ENCODE data around the gene NRIP3.

GRCh38 chr11:8604226-8604865 is 10.3 kb upstream of the STK33 start:
- RRBS: no CpG with 5 or more reads among the region's 5 CpGs

DNA sequence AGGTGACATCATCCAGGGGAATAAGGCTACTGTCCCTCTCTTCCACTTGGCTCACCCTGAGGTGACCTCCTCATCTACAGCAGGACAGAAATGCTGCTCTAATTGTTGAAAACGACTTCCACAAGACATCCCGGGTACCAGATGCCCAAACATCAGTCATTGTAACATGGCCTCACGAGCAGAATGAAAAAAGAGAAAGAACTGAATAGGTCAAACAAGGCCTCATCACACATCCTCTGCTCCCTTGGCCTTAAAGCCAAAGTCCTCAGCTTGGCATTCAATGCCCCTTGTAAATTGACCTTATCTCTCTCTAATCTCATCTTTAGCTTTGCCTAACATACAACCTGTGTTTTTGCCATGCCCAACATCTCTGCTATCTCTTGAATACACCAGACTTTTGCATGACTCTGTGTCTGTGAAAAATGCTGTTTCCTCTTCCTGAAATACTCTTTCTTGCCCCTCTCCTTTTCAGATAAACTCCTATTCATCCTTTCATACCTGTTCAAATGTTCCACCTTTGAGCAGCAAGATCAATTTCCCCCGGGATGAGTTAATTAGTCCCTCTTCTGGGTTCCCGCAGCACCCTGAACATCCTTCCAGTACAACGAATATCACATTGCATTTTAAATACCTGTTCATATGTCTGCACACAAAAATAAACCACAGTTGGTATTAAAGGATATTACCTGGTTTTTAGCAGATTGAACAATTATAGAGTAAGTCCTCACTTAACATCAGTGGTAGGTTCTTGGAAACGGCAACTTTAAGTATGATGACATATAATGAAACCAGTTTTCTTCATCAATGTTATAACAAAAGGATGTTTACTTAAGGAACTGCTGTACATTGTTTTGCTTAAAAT is 28.3 kb downstream of the TRIM66 start:
- RRBS: no CpG with 5 or more reads among the region's 7 CpGs

DNA sequence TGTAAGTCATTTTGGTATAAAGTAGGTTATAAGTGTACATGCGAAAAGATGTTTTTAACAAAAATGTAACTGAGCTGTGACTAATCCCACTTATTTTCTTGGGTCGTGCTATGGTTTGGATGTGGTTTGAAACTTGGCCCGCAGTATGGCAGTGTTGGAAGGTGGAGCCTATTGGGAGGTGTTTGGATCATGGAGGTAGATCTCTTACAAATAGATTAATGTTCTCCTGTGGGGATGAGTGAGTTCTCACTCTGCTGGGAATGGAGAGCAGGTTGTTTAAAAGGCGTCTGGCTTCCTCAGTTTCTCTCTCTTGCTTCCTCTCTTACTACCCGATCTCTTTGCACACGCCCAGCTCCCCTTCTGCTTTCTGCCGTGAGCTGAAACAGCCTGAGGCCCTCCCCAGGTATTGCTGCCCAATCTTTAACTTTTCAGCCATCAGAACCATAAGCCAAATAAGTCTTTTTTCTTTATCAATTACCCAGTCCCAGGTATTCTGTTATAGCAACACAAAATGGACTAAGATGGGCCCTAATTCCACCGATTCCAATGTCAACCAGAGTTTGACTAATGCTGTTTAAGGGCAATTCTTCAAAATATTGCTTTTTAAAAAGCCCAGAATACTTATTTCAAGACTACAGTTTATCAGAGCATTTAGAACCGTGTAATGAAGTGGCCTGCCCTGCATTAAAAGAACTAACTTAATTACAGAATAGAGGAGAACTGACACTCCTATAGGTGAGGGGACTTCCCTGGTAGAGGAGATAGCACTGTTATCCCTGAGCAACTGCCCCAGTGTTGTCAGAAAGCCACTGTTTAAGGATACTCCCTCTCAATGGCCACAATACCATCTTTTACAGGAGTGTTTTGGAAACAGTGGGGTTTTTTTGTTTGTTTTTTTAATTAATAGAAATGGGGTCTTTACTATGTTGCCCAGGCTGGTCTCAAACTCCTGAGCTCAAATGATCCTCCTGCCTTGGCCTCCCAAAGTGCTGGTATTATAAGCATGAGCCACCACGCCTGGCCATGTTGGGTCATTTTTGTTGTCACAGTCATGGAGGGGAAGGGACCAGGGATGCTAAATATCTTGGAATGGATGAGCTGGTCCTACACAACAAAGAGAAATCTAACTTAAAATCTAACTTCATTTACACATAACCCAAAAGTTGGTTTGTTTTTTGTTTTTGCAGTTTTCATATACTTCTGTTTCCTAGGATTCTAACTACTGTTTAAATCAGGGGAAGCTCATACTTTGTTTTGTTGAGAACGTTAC is 7.6 kb downstream of the RPL27A start:
- RRBS: no CpG with 5 or more reads among the region's 11 CpGs

DNA sequence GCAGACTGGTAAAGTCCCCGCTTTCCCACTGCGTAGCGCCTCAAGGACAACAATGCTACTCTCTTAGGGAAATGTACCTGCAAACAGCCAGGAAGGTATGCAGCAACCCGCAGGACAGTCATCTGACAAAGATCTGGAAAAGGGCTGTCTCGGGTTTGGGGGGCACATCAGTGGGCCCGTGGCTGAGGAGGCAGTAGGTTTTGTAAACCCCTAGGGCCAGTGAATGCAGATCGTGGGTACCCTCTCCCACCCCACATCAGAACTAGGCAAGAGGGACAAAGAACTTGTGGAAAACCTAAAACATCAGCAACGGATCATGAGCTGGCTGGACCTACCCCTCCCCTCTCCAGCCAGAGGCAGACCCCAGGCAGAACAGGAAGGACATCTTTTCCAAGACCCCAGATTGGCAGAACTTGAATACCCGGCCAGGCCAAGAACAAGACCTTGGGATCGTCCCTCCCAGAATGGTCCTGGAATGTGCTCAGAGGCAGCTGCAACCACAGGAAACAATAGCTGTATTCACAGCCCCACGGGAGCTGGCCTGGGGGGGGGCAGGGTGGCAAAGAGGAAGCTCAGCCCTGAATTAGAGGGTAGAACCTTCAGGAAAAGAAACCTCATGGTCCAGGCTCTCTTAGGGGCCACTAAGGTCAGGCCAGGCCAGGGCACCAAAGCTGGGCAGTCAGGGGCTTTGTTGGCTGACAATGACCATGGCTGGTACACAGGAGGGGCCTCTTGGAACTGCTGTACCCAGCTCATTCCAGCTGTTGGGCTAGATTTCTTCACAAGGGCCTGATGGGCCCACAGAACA is 17.1 kb downstream of the RPL27A start:
- RRBS: no CpG with 5 or more reads among the region's 11 CpGs

DNA sequence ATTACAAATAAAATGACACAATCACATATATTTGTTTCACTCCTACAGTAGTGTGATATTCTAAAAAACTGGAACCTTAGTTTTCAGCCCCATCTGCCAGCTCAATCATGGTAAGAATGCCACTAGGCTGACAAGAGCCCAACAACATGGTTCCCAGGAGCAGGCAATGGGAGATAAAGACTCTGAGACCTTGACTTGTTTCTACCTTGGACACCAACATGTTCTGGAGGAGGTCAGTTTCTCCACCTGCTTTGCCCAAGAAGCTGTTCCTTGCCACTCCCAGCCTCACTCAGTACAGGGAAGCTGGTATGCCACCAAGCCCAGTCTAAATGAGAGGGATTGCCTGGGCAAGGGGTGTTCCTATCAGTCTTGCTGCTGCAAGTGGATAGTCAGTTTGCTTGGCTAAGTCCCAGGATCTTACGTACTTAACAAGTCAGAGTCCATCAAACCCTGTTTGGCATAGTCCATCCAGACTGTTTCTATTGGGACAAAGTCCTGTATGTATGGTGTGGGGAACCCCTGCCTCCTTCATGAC is 61.4 kb downstream of the DENND2B start:
- RRBS: no CpG with 5 or more reads among the region's 1 CpG

- RRBS: no CpG with 5 or more reads among the region's 5 CpGs
Observed at GRCh38 chr11:8805445-8805895, 5.0 kb downstream of the DENND2B start.

DNA sequence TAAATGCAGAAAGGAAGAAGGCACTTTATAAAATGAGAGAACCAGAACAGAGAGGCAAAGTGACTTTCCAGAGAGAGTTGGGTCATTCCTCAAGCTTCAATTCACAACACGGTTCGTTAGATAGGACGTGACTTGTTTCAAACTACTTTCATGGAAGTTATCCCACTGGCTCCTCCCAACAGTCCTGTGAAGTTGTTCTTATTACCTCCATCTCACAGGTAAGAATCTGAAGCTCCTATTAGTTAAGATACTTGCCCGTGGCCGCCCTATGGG is 2.0 kb downstream of the DENND2B start:
- RRBS: no CpG with 5 or more reads among the region's 5 CpGs

DNA sequence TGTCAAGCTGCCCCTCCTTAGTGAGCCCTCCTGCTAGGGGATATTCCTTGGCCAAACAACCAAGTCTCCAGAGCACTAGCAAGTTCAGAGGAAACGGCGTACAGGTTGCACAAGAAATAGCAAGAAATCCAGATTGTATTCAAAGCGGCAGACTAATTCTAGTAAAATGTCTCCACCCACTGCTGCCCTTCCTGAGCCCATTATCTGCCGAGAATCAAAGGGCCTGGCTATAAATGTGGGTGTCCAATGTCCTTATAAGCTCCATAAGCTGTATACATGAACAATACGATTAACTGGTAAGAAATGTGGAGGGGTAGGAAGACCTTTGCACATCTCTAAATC is 44.0 kb upstream of the AKIP1 start:
- RRBS: no CpG with 5 or more reads among the region's 5 CpGs

- RRBS: 2% methylated on average over 38 of the region's 101 CpGs
Observed at GRCh38 chr11:8870268-8871434, 40.3 kb upstream of the AKIP1 start.

DNA sequence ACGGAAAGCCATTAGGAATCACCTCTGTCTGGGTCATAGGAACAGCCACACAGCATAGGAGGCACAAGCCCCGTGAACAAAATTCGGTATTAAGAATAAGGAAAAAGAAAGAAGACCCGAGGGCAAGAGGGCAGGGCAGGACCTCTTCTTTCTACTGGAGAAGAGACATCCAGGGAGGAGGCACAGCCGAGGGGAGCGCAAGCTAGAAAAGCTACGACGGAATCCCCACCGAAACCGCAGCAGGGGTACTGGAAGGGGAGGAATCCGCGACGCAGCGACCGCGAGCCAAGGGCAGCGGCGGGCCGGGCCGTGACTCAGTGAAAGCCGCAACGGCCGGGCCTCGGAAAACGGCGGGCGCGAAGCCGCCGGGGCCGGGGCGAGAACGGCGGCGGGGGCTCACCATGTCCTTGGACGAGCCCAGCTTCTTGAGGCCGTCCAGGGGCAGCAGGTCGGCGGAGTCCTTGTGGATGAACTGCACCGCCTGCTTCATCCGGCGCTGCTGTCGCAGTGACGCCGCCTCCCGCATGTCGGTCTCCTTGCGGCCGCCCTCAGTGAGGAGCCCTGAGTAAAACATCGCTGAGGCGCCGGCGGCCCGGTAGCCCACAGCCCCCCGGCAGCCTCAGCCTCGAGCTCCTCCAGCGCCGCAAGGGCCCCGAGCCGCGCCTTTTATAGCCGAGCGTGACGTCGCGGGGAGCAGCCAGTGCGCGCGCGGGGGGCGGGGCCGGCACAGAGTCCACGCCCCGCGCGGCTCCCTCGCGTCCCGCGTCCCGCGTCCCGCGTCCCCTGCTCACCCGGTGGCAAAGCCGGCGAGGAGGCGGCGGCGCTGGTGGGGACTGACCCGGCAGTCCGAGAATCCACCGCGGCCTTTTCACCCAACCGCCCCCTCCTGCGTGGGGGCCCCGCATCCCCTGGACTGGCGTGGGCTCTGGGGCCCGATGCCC is at the start of gene NRIP3:
TSS of gene NRIP3 (minus strand) at position 640 of the 941 bp plus-strand sequence.
- RRBS: 9% methylated on average over 38 of the region's 99 CpGs

DNA sequence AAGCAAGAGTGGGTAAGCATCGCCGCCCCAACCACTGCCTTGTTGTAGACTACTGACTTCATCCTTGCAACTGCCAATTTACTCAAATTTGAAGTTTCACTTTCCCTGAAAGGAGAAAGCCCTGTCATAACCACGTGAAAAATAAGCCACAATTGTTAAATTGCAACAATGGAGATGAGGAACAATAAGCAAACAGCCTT is 30.6 kb downstream of the SCUBE2 start:
- RRBS: no CpG with 5 or more reads among the region's 3 CpGs

GRCh38 chr11:9088871-9089528 is 2.4 kb downstream of the SCUBE2 start:
- RRBS: no CpG with 5 or more reads among the region's 4 CpGs

DNA sequence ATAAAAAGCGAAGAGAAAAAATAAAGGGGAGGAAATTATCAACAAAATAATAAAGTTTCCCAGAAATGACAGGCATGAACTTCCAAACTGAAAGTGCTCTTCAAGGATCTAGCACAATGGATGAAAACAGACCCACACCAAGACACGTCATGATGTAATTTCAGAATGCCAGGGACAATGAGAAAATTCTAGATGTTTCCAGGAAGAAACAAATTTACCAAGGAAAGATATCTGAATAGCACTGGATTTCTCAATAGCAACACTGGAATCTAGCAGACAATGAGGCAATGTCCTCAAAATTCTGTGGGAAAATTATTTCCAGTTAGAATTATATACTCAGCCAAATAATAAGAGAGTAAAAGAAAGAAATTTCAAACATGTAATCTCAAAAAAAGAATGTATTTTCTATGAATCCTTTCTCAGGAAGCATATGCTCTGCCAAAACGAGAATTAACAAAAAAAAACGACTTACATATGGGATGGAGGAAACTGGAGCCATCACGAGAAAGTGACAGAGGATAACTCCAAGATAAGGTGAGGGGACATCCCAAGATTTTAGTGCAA is 46.0 kb downstream of the DENND5A start:
- RRBS: no CpG with 5 or more reads among the region's 5 CpGs

- RRBS: no CpG with 5 or more reads among the region's 8 CpGs
Observed at GRCh38 chr11:9252666-9253711, 12.2 kb downstream of the DENND5A start.

DNA sequence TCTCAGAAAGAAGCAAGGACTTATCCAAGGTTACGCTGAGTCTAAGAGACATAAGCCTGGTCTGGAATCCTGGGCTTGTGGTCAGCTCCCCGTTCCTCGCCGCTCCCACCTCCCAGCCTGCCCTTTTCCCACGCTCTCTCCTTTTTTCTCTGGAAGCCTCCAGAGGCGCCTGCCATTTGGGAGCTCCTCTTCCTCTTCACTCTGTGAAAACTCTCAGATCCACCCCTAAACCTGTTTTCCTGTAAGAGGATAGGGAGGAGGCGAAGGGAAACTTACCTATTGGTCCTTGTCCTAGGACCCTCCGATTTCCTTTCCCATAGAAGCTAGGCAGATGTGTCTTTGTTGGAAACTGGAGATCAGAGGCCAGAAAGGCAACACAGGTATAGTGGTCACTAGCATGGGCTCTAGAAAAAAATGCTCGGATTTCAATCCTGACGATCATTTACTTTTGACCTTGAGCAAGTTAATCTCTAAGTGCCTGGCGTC is 739 bp upstream of the DENND5A start:
- RRBS: no CpG with 5 or more reads among the region's 11 CpGs

DNA sequence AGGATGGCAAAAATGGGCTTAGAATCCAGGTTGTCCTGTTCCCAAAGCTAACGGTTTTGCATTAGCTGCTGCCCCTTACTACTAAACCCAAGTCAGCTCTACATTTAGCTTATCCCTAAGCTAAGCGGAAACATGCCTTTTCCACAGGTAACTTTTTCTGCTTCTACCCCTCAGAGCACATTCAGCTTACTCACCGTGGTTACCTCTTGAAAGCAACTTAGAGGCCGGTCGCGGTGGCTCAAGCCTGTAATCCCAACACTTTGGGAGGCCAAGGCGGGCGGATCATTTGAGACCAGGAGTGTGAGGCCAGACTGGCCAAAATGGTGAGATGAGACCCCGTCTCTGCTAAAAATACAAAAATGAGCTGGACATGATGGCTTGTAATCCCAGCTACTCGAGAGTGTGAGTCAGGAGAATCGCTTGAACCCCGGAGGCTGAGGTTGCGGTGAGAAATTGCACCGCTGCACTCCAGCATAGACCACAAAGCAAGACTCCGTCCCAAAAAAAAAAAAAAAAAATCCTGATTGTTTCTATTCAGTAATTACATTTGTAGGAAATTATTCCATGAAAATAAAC is 799 bp upstream of the TMEM41B start:
- RRBS: no CpG with 5 or more reads among the region's 15 CpGs

DNA sequence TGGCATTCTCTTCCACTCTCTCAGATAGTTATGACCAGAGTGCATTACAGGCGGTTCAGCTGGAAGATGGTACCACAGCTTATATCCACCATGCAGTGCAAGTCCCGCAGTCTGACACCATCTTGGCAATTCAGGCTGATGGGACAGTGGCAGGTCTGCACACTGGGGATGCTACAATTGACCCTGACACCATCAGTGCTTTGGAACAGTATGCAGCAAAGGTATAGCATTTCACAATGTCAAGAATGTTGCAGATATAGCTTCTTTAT is 17.5 kb downstream of the ZNF143 start:
- RRBS: no CpG with 5 or more reads among the region's 2 CpGs

DNA sequence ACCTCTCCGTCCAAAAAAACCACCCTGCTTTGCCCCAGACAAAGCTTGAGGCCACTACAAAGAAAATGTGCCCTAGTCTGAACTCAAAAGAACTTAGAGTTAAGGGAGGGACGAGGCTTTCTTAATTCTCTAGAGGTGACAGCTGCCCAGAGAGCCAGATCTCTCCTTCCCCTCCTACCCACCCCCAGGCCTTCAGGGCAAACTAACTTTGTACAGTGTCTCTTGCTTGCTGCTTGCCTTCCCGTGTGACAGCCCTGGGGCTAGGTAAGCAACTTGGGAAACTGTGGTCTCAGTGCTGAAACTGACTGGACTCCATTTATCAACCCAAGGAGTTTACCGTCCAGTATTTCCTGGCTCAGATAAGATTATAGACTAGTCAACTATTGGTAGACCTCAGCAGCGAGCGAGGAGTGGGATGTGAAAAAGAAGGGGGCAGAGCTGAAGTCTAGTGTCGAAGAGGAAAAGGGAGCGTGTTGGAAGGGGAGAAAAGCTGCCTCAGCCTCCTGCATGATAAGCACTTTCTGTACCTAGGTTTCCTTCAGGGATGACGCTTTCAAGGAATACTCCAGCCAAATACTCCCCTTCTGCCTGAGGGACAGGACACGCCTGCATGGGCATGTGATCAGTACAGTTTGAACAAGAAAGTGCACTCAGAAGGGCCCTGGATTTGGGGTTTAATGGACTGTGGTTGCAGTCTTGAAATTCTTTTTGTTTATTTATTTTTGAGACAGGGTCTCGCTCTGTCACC is 43.3 kb upstream of the WEE1 start:
- RRBS: no CpG with 5 or more reads among the region's 11 CpGs

DNA sequence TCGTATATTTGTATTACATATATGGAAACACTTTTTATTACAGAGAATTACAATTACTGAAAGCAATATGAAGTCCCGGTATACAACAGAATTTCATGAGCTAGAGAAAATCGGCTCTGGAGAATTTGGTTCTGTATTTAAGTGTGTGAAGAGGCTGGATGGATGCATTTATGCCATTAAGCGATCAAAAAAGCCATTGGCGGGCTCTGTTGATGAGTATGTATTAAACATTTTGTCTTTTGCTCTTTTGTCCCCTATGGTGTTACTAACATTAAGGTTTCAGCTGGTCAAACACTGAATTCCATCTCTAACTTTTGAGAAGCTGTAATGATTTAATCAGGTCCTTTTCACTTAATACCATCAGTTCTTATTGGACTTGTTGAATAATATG is 3.0 kb downstream of the WEE1 start:
- RRBS: no CpG with 5 or more reads among the region's 5 CpGs

- RRBS: 3% methylated on average over 6 of the region's 38 CpGs
Observed at GRCh38 chr11:9612907-9613840, 39.7 kb downstream of the WEE1 start.